Umbilical cord (tissue), 2 donors: ENCODE measurements around a stretch of chr1.

DNA sequence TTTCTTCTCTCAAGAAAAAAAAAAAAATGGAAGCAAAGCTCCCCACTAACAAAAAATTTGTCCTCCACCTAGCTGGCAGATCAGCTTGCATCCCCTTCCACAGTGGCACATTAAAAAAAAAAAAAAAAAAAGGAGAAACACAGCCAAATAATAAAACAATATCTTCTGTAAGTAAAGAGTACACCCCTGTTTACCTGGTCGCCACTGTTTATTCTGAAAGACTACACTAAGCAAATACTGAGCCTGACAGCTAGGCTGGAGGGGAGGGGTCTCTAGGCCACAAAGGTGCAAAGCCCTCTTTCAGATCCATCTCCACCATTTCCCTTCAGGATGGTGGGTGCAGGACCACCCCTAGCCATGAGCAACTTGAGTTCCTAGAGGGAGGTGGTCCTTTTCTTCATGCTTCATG, 22.7 kb upstream of the SLC45A3 start:
- RAMPAGE, long total RNA: no peak

DNA sequence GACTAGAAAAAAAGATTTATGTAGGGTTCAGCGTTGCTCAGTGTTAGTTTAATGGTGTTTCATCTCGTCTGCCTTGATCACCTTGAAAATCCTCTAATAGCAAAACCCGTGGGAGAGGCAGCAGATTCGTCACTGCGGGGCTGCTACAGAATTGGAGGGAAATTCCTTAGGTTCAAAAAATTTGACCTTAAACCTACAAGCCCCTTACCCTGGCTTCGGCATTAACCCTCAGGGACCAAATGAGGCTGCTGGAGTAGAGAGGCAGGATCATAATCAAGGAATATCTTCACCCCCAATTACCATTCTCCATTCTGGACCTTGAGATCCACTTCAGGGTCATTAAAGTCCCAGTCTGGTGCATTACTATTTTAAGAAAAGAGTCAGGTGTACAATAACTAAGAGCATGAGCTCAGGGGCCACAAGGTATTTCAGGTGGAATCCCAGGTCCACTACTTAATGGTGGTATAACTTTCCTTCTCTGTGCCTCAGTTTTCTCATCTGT, 561 bp upstream of the NUCKS1 start:
- RAMPAGE, long total RNA: no peak

GRCh38 chr1:205814116-205814669, 1.2 kb upstream of the SLC41A1 start:
- RAMPAGE, long total RNA: no peak

- RAMPAGE, long total RNA: no peak
These were observed 13.5 kb upstream of the SLC41A1 start for GRCh38 chr1:205826559-205826832.

- RAMPAGE, long total RNA: no peak
These were observed 28.4 kb downstream of the SLC26A9 start for GRCh38 chr1:205914810-205915303.

GRCh38 chr1:205919809-205920665, 23.2 kb downstream of the SLC26A9 start:
- RAMPAGE, long total RNA: no peak

DNA sequence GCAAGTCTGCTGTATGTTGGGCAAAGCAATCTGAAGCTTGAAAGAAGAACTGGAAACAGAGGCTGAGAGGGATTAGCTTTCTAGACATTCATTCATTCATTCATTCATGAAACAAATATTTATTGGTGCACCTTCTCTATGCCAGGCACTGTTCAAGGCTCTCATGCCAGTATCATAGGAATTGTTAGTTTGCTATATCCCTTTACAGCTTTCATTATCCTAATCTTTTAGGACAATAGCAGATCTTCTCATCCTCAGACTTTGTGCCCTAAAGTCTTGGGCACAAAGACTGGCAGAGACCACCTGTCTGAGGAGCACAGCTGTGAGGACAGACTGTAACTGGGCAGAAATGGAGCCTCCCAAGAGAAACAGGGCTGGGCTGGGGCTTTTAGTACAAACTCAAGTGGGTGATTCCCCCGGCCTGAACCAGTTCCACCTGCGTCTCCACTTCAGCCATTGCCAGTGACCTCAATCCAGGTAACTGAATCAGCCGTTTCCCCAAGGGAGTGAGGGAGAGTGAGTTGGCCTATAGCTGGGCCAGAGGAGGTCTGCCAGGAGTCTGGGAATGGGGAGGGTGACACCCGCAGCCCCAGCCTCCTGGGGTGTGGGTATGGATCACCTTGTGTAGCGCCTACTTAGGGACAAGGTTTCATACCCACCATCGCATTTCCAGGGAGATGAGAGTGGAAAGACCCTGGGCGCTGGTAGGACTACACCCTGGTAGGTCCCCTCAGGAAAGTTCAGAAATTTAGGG, 8.6 kb downstream of the SLC26A9 start:
- RAMPAGE, long total RNA: no peak

DNA sequence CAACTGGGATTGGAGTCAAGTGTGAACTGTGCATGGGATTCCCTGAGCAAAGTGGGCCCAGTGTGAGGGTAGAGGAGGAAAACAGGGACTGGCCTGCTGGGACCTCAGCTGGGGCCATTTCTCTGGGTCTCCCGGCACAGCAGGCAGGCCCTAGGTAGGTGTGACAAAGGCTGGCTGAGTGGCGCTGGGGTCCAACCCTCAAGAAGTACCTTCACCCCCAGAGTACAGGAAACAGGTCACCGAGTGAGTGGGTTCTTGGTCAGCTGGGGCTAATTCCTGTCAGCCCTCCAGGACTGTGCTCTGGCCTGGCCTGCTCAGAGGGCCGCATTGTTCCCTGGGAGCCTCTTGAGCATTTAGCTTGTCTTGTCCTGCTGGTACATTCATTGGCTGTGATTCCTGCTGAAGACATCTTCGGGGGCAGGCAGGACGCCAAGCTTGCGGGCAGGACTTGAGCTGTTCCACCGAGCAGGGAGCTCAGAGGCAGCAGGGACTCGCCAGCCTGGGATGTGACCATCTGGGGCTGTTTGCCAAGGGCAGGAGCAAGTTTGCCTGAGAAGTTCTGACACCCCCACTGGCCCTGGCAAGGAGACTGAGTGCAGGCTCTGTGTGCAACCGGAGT, 6.9 kb upstream of the SLC26A9 start:
- RAMPAGE, long total RNA: no peak

DNA sequence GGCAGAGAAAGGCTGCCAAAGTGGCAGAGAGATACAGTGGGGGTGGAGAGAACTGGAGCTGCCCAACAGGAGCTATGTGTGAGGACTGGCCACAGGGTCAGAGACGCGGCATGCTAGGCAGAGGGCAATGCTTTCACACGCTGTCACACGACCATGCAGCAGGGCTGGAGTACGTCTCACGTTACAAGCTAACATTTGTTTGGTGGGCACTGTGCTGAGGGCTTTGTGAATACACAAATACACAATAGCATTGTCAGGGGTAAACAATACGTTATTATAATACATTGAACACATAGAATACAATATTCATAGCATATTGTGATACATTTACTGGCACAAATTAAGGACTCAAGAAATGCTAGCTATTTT, 4.7 kb downstream of the RAB7B start:
- RAMPAGE, long total RNA: no peak

- RAMPAGE, long total RNA: no peak
These were observed 4.4 kb upstream of the RHEX start for GRCh38 chr1:206048438-206049135.

DNA sequence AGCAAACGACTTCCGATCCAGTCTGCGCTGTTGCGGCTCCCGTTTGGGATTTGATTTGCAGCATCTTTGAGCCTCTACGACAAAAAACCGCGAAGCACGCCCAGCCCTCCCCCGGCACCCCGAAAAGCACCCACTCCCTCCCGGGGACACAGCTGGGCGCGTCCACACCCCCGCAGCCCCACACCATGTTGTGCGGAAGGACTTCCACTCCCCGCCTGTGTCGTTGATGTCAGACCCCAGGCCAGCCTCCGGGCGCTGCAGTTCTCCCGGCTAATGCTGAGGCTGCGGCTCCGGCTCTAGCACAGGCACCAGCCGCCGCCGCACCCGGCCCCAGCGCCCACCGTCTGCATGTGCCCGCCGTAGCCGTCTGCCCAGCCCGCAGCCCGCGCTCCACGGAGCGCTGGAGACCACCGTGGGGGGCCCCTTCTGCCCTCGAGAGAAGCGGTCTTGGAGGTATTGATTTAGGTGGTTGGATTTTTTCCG, 2.1 kb downstream of the SRGAP2 start:
- RAMPAGE, long total RNA: no peak

DNA sequence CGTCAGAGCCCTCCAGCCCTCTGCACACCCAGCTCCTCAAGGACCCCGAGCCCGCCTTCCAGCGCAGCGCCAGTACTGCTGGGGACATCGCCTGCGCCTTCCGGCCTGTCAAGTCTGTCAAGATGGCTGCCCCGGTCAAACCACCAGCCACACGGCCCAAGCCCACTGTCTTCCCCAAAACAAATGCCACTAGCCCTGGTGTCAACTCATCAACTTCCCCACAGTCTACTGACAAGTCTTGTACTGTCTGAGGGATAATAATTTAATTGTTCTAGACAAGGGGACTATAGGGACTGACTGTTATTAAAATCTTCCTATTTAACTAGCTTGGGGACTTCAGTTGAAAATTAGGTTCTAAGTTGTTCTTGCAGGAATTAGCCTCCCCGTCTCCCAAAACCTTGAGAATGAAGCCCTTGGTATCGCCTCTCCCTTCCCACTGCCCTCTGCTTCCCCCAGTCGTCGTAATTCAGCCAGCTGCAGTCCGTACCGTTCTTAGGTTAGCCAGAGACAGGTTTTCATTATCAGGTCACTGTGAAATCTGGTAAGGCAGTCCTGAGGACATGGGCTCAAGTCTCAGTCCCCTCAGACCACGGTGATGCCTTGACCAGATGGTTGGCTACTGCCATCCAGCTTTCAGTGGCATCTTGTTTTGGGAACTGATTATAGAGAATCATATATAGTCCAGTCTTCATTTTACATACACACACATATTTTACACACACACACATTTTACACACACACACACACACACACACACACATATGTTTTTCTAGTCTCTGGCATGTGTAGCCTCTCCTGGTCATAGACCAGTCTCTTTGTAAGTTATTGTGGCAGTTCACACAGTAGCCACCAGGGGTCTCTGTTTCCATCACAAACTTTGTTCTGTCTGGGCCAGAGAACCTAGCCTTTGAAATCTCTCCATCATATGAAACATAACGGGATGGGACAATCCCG, 8.8 kb upstream of the IKBKE start:
- RAMPAGE, long total RNA: no peak

GRCh38 chr1:206507647-206508351, 468 bp downstream of the RASSF5 start:
- RAMPAGE, long total RNA: no peak

- RAMPAGE, long total RNA: no peak
These were observed 44.0 kb downstream of the EIF2D start for GRCh38 chr1:206568142-206568726.

- RAMPAGE, long total RNA: no peak
These were observed 23.0 kb downstream of the DYRK3 start for GRCh38 chr1:206658210-206658874.

DNA sequence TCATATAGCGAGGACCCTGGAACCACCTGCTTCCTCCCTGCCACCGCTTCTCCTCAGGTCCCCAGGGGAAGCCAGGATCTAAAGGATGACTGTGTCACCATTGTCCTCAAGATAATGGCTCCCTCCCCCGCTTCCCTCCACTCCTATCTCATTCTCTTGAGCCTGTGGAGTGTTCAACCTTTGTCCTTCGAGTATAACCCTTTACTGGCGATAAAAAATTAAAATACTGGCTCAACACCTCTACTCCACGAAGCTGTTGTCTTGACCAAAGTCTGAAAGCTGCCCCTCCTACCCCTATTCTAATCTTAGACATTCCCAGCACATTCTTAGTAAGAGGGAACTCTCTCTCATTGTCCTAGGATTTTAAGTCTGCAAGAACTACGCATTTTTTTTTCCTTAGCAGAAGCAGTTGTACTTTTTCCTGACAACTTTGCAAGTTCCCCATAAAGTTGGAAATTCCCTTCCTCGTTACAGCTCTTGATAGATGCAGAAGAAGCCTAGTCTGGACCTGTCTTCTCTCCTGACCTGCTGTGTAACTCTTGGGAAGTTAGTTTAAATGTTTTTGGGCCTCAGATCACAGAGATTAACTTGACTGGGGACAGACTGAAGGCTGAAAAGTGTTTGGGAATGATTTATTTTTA, 12.5 kb upstream of the MAPKAPK2 start:
- RAMPAGE, long total RNA: no peak

DNA sequence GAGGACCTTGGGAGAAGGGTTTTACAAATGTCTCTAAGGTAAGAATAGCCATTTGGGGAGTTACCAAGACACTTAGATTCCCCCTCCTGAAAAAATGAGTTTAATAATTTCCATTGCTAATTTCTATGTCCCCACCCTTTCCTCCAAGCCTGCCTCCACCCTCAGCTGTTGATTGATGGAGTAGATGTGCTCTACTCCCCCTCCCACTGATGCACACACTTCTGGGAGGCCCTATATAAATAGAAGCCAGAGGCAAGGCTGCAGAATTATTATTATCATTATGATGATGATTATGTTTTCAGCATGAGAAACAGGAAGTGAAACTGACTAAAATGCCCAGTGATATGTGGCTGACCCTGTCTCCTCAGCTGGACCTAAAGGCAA, 12.0 kb upstream of the MAPKAPK2 start:
- RAMPAGE, long total RNA: no peak

DNA sequence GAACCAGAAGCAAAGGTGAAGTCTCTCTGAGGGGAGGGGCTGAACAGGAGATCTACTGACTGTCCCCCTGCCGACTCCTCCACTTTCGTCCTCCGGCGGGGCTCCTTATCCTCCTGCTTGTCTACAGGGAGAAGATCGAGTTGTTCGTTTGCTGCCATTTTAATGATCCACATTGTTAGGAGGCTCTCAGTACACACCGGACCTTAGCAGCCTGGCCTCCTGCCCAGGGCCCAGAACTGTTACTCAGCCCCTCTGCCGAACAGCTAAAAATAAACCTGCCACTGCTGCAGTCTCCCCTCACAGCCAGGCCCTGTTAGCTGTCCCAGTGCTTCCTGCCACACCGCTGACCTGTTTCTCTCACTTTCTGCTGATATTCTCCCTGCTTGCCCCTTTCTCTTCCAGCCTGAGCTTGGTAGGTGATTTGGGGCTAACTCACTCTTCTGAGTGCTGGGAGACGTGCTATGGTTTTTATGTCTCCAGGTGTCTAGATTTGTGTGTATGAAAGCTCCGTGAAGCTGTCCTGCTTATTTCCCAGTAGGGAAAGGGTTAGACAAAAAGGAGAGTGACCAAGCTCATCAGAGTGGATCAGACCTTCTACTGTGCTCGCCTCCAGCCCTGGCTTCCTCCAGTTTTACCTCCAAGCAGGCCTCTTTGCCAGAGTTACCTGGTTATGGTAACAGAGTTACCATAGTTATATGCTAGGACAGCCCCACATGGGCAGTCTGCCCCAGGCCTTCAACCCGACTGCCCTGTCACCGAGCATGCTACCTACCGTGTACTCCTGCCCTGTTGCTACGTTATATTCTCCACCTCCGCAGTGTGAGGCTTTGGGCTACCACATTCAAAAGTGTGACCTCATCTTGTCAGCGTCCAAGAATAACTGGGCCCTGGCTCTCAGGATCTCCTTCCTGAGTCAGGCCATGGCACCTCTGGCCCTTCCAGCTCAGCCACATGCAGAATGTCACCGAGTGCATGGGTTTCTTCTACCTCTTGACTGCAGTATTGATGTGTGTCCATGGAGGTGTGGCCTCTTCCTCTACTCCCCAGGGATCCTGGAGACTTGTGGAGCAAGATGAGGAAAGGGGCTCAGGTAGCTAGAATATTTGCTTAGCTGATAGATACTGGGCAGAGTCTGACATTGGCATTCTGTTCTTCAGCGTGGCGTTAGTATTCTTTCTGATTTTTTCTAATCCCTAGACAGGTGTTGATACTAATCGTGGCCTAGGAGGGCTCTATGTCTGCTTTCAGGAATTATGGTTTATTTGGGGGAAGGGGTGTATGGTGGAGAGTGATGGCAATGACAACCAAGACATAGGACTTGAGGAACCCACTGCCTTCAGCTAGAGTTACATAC, 8.7 kb downstream of the MAPKAPK2 start:
- RAMPAGE, long total RNA: no peak

DNA sequence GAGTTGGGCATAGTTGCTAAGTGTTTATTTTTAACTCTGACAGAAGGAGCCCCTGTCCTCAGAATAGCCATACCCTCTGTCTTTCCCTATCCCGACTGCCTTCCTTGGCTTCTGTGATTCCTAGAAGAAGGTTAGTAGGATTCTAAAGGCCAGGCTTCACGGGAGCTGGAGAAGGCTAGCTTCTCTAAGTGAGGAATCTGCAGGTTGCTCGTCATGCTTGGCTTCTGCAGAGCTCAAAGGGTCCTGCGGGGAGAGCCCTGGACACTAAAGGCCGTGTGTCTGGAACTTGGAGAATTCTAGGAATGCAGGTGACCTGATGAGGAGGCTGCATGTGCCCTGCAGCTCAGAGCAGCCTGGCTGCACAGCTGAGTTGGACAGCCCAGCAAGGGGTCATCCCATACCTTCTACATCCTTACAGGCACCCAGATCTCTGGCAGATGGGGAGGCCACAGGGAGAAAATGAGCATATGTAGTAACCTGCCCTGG, 9.8 kb downstream of the MAPKAPK2 start:
- RAMPAGE, long total RNA: no peak

- RAMPAGE, long total RNA: no peak
These were observed 20.7 kb downstream of the MAPKAPK2 start for GRCh38 chr1:206705147-206706022.